HTERT-HM (cell line): ENCODE measurements around a stretch of chr7.

DNA sequence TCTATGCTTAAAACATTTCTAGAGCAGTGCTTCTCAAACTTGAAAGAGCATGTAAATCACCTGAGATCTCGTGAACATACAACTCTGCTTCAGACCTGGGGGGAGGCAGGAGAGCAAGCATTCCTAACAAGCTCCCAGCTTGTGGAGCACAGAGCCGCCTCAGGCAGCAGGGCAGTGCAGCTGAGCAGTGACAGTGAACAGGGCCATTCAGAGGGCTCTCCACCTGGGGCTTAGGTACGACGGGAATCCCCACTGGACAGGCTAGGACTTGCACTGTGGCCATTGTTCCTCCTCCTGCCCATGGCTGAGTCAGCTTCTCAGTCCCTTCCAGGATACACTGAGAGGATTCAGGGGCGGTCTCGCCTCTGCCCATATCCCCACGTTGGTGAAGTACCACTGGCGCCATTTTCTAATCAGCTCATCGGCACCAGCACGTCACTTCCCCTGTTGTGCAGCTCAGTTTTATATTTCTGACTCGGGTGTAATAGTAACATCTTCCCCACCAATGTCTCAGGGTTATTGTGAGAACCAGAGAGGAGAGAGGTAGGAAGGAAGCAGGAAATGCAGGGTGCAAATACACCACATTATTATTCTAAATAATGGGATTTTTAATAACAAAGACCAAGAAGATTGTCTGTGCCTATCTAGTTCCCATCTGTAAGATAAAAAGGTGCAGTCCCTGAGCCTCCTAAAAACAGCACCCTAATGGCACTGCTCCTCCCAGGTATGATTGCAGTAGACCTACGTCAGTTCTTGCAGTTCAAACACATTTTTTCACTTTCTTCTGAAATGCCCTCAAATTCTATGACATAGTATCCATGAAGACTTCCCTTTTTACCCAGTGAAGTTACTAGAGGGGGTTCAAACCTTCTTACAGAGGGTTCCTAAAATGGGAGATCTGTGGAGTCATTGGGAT lies 70.9 kb downstream of the FIGNL1 start:
- RRBS, result no CpG with 5 or more reads among the region's 12 CpGs

DNA sequence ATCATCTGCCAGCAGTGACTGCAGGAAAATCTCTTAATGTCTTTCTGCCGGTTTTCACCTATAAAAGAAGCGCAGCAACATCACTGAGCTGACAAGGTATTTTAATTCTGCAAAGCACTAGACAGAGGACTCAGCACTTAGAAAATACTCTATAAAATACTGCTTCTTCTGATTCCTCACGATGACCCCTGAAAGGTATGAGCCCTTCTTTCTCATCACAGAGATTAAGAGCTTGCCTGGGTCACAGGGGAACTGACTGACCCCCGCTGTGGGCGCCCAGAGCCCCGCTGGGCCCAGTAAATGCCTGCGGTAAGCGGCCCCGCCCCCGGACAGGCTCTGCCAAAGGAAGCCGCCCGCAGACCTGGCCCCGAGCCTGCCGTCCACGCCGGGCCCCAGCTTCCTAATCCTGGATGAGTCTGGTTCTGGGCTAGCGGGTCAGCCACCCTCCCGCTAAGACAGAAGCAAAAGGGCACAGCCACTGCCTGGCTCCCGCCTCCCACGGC lies 433 bp downstream of the FIGNL1 start:
- RRBS, result 2% methylated on average over 7 of the region's 20 CpGs

- RRBS, result no CpG with 5 or more reads among the region's 3 CpGs
Measured at GRCh38 chr7:50496961-50497375, 46.8 kb upstream of the FIGNL1 start.

DNA sequence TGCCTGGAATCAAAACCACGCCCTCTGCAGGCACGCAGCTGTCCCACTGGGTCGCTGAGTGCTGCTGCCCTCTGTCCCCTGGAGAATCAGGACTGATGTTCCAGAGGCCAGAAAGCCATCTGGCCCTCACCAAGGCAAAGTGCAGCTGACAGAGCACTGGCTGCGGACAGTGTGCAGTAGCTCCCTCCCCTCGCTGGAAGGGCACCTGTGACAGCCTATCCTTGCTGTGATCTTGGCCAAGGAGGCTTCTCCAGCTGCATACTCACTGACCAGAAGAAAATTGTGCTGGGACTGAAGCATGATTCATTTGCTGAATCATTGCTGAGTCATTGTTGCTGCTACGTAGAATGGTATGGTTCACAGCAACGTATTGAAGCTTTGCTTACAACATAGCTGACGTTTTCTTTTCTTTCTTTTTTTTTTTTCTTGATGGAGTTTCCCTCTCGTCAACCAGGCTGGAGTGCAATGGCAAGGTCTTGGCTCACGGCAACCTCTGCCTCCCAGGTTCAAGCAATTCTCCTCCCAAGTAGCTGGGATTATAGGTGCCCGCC lies 30.4 kb downstream of the DDC start:
- RRBS, result no CpG with 5 or more reads among the region's 11 CpGs

GRCh38 chr7:50627604-50628712 lies 62.8 kb upstream of the DDC start:
- RRBS, result 77% methylated on average over 6 of the region's 32 CpGs

- RRBS, result no CpG with 5 or more reads among the region's 1 CpG
Measured at GRCh38 chr7:50712568-50712898, 70.2 kb downstream of the GRB10 start.

DNA sequence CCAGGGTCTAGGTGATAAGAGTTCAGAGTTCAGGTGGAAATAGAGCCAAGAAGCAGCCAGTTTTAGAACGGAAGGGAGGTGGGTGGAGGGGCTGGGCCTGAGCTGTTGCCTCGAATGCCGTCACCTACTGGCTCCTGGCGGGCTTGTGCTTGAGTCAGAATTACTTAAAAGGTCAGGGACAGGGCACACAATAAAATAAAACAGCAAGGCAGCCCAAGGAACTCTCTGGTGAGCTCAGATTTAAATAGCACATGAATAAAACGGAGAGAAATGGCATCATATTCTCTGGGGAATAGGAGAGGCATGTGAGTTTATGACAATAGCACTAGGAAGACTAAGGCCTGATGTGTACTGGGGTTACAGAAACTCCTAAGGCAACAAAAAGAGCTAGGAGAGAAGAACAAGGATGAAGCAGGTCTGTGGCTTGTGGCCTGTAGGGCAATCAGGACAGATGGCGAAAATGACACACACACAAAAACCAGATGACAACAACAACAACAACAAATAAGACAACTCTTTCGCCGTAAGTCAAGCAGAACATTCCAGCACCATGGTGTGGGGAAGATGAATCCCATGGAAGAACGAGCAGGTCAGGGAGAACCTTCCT lies 56.4 kb upstream of the GRB10 start:
- RRBS, result no CpG with 5 or more reads among the region's 9 CpGs

DNA sequence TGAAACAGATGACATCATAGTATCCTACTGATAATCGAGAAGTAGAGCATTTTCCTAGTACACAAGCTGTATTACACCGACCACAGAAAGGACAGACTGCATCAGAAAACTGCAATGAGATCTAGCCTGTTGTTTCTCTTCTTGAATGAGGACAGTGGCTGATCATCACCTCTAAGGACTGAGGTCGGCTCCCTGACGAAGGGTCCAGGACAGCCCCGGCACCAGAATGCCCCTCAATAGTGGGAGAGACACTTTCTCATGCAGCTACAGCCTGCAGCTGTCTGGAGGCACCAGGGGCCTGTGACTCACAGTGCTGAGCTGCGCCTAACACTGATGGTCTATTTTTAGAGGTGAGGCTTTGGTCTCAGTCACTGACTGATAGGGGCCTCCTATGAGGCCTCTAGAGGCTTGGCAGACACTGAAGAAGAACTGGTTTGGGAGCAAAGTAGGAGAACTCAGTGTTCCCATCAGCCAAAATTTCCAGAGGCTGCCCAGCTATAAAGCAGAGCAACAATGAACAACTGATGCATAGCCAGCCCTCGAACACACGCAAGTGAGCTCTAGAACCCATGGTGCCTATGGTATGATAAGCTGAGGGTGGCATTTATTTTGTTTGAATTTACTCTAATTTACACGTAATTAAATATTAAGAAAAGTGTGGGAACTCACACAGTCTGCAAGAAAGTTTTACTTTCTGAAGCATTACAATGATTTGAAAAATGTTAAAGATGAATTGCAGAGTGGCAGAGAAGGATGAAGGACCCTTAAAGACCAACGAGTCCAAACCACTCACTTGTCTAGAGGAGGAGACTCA lies 130.0 kb downstream of the COBL start:
- RRBS, result no CpG with 5 or more reads among the region's 10 CpGs

- RRBS, result no CpG with 5 or more reads among the region's 6 CpGs
Measured at GRCh38 chr7:51350188-51350601, 33.6 kb upstream of the COBL start.

DNA sequence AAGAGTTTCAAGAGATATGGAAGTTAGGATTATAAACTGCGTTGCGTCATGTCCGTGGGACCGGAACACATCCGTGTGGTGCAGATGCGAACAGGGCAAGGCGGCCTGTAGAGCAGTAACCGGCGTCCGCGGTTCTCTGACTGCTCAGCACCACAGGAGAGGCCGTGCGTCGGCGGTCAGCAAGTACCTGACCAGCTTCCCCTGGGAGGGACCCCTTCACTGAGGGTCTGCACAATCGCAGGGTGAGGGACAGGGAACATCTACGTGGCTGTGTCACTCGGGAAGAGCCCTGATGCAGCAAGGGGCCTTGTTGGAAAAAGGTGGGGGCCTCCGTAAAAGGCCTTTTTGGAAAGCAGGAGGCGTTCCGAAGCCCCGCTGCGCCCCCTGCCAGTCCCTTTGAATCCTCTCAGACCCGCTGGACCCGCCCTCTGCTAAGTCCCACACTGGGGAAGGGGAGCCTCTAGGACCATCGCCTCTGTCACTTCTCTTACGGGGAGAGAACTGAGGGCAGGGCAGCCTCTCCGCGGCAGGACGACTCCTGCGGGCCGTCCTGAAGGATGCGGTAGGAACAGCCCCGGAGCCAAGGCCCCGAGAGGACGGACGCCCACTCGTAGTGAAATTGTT lies 771.6 kb upstream of the COBL start:
- RRBS, result 8% methylated on average over 5 of the region's 38 CpGs

GRCh38 chr7:55019388-55019789 lies 572 bp downstream of the EGFR start:
- RRBS, result 1% methylated on average over 32 of the region's 60 CpGs

DNA sequence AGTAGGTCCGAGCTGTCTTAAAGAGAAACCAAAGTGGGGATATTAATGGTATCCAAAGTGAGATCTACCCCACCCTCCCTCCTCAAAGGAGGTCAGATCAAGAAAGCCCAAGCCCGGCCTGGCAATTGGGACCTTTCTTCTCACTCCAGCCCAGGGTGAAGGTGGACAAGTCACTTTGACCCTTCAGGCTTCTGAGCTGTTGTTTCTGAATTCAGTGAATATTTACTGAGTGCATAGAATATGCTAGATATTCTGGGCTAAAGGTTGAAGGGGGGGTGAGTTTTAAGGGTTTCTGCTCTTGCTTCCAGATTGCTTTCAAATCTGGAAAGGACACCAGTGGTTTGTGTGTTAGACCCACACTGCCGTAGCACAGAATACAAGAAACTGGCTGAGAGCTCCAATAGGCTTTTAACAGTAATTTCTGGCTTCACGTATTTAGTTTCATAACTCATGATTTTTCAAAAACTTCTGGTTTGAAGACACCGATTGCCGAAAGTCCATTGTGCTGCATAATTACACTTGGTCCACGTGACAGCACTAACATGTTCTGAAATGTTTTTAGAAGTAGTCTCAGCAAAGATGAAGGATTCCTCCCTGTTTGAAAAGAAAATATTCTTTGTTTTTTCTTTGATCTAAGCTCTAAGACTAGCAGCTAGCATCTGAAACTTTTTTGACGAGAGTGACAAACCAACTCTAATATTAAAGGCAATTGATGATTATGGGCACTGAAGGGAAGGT lies 3.7 kb downstream of the EGFR start:
- RRBS, result no CpG with 5 or more reads among the region's 8 CpGs

DNA sequence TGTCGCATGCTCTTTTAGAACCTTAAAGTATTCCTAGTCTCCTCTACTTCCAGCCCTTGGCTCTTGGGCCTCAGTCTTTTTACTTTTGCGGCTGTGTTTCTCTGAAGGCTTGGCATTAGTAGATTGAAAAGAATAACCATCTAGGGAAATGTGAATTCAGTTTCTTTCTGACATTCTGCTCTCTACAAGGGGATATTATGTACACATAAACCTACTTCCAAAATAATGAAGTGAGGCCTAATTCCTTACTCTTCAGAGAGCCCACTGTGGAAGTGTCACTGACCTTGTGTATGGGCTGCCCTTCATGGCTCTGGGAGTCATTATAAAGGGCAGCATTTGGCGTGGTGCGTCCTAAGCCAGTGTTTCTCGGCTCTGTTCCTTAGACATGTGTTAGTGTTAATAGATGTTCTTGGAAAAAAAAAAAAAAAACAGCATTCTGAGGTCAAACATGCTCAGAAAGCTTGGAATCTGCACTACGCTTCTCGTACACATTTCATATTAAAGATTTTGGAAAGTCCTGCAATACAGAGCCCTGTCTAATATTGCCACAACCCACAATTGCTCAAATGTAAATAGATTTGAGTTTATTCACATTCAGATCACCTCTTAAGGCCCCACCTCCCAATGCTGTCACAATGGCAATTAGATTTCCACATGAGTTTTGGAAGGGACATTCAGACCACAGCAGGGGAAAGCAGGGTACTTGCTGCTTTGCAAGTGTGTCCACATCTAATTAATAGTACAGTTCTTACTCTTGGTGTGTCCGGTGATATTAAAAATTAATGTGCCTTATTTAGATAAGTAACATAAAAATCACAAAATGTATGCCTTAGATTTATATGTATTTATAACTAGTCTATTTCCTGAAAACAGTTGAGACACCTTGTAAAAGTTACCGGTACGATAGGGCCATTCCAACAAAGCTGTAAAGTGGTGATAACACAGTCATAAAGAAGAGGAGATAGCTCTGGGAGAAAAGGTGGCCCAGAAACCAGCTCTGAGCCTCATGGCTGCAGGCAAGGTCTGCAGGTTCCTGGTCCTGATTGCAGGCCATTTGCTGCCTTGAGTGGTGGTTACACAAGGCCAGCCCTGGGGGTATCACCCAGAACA lies 27.7 kb downstream of the EGFR start:
- RRBS, result 87% methylated on average over 2 of the region's 10 CpGs

DNA sequence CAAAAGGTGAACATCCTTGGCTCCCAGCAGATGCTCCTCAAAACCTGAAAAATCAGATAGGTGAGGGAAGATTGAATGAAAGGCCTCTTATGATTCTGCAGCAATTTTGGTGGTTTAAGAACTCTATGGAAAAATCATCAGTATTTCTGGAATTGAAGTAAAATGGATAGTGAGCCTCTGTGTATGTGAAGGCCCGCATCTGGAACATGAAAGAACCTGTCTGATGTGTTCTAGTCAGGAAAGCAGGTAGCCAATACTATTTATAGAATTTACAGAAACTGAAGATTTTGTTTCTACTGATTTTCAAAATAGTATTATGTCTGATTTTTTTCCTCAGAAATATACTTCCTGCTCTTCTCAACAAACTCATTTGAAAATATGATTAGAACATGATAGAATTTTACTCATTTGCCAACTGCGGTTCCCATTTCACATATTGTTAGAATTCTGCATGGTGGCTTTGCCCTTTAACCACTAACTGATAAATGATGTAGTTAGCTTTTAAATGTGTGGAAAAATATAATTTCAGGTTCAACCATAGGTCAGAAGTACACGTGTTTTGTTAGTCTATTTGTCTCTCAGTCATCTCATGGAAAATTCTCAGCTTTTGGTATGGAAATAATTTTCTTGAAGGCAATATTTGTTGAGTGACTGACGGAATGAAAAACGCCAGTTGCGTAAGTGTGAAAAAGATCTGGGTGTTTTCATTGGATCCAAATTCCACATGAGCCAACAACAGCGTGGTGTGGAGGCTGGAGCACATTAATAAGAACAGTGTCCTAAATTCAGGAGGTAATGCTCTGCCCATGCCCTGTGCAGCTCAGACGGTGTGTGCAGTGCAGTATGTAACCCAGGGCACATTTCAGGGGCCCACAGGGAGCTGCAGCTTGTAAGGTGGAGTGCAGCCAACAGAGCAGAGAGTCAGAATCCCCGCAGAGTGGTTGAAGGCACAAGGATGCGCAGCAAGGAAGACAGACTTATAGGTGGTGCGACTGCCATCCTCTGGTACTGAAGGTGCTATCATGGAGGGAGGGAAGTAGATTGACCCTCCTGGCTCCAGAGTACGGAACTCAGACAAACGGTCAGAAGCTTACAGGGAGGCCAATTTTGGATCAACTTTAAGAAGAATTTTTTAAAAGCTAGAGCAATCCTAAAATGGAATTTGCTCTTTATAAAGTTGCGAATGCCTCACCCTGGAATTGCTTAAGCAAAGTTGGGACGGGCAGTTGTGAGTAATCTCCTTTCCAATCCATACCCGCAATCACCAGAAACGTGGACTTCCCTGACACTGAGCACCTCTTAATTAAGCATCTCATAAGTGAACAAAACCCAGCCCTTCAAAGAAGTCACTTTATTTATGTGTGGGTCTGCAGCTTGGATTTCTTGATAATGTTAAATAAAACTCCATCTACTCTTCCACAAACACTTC lies 37.8 kb downstream of the EGFR start:
- RRBS, result no CpG with 5 or more reads among the region's 17 CpGs

DNA sequence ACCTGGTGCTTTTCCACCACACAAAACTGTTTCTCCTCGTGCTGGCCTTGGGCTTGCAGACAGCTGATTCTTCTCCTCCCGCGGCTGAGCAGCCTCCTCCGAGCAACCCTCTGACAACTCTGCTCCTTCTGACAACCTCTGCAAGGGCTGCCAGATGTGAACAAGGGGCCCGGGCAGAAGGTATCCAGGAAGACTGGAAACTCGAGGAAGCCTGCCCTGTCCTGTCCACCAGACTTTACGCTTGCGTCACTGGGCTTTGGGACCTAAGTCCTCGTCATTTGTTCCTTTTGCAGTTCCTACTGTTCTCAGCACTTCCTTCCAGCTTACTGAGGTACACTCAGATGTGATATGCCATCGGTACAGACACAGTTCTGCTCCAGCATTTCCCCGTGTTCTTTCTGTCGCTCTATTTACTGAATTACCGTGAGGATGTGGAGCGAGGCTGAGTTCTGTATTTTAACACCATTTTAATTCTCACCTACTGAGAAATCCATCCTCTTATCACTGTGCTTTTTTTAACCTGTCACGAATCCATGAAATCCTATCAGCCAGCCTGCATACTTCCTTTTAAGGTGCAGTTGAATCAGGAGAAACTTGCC lies 82.3 kb downstream of the EGFR start:
- RRBS, result no CpG with 5 or more reads among the region's 15 CpGs

DNA sequence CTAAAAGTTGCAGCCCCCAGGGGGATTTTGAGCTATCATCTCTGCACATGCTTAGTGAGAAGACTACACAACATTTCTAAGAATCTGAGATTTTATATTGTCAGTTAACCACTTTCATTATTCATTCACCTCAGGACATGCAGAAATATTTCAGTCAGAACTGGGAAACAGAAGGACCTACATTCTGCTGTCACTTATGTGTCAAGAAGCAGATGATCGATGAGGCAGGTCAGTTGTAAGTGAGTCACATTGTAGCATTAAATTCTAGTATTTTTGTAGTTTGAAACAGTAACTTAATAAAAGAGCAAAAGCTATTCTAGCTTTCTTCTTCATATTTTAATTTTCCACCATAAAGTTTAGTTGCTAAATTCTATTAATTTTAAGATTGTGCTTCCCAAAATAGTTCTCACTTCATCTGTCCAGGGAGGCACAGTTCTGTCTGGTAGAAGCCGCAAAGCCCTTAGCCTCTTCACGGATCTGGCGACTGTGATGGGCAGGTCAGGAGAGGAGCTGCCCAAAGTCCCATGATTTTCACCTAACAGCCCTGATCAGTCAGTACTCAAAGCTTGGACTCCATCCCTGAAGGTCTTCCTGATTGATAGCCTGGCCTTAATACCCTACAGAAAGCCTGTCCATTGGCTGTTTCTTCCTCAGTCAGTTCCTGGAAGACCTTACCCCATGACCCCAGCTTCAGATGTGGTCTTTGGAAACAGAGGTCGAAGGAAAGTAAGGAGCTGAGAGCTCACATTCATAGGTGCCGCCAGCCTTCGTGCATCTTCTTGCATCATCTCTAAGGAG lies 157.2 kb upstream of the LANCL2 start:
- RRBS, result no CpG with 5 or more reads among the region's 7 CpGs

DNA sequence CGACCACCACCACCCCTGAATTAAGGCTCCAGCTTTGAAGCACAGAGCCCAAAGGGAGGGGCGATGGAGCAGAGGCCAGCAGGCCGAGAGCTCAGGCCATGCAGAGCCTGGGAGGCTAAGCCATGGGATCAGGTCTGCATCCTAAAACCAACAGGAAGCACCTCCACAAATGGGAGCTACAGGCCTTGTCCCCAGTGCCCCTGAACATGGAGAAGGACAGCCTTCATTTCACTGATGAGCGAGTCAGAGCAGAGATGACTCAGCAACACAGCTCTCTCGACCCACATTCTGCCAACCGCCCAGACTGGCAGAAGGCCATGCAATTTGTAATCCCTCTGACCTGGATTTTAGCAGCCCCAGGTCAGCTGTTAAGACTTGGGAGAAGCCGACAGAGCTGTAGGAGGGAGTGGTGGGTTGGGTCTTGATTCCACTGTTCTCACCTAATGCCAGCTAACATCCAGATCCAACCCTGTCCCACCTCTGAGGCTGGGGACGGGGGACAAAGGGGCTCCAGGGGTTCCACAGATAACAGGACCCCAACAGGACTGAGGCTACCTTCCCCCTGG lies 25.5 kb downstream of the VOPP1 start:
- RRBS, result no CpG with 5 or more reads among the region's 8 CpGs

DNA sequence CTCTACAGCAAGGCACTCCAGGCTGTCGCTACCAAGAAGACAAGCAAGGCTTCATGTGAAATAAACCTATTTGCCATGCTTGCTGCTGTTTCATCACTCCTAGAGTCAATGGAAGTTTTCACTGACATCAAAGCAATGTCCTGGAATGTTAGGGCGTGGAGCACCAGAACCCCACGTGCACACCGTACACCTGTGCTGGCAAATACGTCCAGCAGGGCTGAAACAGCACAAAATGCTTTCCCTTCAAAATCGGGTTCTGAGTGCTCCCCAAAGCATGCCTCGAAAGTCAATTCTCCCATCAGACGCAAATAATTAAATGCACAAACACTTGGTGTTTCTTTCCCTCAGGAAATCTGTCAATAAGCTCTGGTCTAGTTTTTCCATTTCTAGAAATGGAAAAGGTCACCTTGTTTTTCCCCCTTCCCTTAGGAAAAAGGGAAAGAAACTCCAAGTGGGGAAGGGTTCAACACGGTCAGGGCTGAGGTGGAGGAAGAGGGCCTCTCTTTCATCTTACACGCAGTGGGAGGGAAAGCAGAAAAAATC lies 21.1 kb downstream of the VOPP1 start:
- RRBS, result no CpG with 5 or more reads among the region's 10 CpGs

GRCh38 chr7:55688808-55689003 lies 116.4 kb upstream of the VOPP1 start:
- RRBS, result no CpG with 5 or more reads among the region's 2 CpGs

GRCh38 chr7:55698894-55699619 lies 126.8 kb upstream of the VOPP1 start:
- RRBS, result no CpG with 5 or more reads among the region's 11 CpGs